Osteocyte (in vitro differentiated cells): ENCODE results near the genes TSC22D1, TPT1 and ZC3H13.

GRCh38 chr13:42574889-42575346 lies 966 bp downstream of the TNFSF11 start:
- PRO-cap, result no peak

- PRO-cap, result no peak
Observed at GRCh38 chr13:42708185-42708741, 73.1 kb upstream of the FAM216B start.

GRCh38 chr13:42720397-42721033 lies 60.9 kb upstream of the FAM216B start:
- PRO-cap, result no peak

- PRO-cap, result no peak
Observed at GRCh38 chr13:44103609-44104330, 57.3 kb downstream of the SMIM2 start.

DNA sequence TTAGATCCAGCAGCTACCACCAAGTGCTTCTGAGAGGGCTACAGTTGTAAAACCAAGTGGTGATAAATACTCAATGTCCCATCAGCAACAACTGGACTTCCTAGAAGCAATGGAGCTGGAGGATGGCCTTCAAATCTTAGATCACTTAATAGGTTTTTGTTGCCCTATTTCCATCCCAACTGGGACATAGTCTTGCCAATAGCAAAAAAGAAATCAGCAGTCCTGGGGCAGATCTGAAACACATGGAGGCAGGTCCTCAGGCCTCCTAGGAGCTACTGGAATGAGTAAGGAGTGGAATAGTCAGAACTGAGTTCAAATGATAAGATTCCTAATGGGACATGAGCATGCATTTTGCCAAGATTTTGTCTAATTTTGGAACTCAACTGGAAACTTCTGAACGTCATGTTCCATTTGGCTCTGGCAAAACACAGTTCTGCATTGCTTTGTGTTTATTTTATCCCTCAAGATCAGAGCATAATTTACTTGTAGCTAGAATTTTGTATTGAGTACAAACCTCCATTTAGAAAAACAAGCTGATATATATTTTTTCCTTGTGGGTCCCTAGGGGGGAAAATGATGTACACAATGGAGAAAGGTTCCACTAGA lies 63.3 kb upstream of the SMIM2 start:
- PRO-cap, result no peak

- PRO-cap, result no peak
Observed at GRCh38 chr13:44292430-44293094, 81.1 kb upstream of the SERP2 start.

- PRO-cap, result no peak
Observed at GRCh38 chr13:44301783-44302721, 71.6 kb upstream of the SERP2 start.

DNA sequence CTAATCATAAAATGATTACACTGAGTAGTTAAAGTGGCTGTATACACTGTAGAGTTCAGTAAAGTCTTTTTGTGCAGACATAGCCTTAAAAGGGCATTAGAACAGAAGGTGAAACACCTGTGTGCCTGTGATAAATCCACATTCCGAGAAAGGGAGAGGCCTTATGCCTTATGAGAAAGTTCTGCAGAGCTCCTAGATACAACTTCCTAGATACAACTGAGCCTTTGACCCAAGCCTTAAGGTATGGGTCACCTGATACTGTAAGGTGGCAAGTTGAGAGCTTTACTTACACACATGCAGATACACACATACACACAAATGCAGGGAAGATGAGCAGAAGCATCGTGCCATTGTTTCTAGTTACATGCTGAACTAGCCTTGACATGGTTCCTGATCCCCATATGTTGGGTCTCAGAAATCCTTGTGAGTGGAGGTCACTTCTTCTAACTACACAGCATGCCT lies 6.3 kb downstream of the SERP2 start:
- PRO-cap, result no peak

- PRO-cap, result no peak
Observed at GRCh38 chr13:44434334-44434912, 60.8 kb downstream of the SERP2 start.

DNA sequence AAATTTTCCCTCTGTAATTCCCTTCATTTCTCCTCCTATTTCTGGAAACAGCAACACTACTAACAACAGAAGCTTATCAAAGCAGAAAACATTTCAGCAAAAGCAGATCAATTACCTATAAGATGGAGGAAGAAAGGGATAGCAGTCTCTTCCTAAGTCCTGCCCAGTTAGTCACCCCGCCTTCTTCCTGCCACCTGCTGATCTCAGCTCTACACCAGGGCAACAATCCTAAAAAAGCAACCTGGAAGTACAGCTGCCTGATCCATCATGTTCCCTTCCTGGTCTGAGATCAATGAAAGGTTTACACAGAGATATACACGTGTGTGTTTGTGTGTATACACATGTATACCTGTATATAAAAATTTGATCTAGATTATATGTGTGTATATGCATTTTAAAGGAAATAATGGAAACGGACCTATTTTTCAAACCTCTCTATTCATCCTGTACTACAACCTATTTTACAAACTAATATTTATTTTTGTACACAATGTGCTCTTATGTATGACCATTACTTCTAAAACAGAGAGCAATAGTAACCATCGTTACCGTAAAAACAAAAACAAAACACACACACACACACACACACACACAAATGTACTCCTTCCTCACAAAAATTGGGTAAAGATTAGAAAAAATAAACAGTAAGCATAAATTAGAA lies 59.2 kb downstream of the TSC22D1 start:
- PRO-cap, result no peak

GRCh38 chr13:44562751-44563455 lies 13.2 kb downstream of the TSC22D1 start:
- PRO-cap, result no peak

GRCh38 chr13:44576300-44576878 lies at the start of gene TSC22D1:
Gene TSC22D1 (minus strand): TSS chr13:44576330.
- PRO-cap, result no peak

DNA sequence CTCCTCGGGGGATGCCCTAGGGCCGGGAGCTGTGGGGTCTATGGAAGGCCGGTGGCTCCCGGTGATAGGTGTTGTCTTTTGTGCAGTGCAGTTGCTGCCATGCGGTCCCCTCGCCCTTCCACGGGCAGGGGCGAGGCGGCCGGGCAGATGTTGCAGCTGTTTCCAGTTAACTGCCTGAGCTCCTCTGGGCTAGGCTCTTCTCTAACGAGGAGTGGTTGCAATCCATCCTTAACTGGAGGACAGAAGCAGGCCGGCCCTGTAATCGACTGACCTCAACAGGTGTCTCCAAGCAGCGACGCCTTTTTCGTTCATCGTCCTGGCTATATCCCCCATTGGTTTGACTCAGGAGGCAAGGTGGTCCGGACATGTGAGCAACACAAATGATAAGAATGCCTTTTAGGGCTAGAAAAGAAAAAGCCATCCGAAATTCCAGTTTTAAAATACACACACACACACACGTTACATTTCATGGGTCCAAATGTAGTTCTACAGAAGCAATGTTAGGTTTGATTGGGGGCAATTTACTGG lies 1.9 kb upstream of the TSC22D1 start:
- PRO-cap, result no peak

GRCh38 chr13:44751959-44752612 lies 176.0 kb upstream of the TSC22D1 start:
- PRO-cap, result no peak

DNA sequence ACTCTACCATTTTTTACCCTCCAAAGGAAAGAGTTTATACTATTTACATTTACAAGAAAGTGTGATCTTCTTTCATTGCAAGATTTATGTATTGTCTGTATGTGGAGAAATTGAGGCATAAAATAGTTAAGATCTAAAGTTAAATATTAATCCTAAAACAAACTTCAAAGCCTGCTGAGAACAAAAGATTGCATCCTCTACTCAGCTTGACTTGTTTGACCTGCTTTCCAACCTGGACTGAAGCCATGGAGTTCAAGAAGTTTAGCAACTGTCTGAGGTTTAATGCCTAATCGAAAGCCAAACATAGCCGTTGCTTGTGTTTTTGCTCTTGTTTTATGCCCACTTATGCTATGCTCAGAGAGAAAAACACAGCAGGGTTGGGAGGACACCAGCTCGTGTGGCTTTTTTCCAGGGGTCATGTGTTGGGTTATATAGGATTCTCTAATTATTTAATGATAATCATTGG lies 135.7 kb downstream of the NUFIP1 start:
- PRO-cap, result no peak

DNA sequence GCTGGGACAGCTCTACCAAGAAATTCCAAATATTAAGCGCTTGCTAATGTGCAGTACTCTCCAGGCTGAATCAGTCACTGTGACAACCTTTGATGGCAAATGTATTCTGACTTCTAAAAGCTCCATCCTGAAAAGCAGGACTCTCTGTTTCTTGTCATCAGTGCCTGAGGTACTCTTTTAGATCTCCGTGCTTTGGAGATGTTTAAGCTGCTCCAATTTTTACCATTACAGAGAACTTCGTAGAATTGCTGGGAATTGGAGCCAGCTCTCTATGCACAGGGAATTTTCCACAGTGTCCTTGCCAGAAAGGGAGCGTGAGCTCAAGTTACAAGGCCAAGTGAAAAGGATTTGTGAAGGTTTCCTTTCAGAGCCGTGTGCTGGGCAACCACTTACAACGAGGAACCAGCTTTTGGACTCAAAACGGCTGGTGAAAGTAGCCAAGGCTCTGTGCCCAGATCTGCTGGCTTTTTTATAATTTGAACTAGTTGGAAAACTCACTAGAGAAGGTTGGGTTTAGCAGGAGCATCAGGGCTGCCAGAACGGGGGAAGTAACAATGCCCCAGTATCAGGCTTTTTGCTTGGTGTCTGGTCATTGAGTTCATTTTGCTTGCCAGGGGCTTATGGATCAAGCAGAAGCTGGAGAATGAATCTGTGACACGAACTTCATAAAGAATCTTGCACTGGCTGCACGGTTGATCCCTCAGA lies 82.5 kb downstream of the NUFIP1 start:
- PRO-cap, result no peak

GRCh38 chr13:45337903-45338498 lies 3.0 kb downstream of the TPT1 start:
- PRO-cap, result no peak

GRCh38 chr13:45341049-45342095 lies at the start of gene TPT1:
Gene TPT1 (minus strand): TSS chr13:45341183.
- PRO-cap, result bidirectional peak, plus-strand start at chr13:45341513, minus-strand start at chr13:45341183; unidirectional peak, plus-strand start at chr13:45341609; bidirectional peak, plus-strand start at chr13:45341926, minus-strand start at chr13:45341825

DNA sequence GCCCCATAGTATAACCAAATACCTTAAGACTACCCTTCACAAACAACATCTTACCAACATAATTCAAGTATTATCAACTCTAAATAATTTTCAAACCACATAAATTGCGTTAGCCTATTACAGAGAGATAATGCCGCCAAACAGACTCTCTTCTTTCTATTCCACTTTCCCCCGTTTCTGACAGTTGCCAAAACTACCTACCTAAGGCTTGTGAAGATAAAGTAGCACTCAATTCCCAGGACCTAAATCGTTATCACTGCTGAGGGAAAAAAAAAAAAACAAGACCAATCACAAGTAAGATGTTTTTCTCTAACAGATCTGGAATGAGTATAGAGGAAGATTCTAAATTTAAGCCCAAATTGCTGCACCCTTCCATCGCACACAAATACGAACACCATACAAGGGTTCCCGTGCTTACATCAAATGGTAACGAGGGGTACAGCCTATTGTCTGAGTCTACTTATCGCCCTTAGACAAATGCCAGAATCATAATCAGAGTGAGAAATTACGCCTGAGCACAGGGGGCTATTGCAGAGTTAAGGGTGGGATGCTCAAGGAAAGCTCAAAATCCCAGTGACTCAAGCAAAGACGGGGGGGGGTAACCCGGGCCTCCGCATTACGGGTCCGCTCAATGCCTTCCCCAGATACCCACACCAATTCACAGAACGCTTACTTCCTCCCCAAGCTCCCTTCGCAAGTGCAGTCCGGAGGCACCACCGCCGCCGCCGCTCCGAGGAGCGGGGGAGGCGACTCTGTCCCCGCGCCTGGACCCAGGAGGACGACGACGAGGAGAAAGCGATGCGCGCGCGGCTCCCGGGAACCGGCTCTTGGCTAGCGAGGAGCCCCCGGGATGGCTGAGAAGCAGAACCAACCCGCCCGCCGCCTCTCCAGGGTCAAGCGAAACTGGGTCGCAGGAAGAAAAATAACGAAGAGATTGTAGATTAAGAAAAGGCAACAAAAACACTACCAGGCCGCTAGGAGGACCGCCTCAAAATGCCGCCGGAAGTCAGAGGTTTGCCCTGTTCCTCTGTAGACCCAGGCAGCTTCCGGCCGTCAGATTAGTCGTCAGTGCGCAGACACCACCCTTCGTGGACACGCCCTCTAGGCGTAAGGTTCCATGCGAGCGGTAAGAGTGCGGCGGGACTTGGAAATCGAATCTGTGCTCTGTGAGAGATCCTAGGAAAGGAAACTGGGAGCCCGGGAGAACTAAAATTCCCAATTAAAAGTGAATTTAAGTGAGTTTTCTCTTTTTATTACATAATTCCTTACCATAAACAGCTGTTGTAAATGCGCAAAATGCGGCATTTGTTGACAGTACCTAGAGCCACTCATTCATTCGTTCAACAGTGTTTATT lies at the start of gene ZC3H13:
TSS of gene ZC3H13 (minus strand) at position 1,016 of the 1,355 bp plus-strand sequence.
- PRO-cap, result bidirectional peak, plus-strand start at position 763 of the sequence, minus-strand start at position 766 of the sequence; bidirectional peak, plus-strand start at position 1,129 of the sequence, minus-strand start at position 1,016 of the sequence

DNA sequence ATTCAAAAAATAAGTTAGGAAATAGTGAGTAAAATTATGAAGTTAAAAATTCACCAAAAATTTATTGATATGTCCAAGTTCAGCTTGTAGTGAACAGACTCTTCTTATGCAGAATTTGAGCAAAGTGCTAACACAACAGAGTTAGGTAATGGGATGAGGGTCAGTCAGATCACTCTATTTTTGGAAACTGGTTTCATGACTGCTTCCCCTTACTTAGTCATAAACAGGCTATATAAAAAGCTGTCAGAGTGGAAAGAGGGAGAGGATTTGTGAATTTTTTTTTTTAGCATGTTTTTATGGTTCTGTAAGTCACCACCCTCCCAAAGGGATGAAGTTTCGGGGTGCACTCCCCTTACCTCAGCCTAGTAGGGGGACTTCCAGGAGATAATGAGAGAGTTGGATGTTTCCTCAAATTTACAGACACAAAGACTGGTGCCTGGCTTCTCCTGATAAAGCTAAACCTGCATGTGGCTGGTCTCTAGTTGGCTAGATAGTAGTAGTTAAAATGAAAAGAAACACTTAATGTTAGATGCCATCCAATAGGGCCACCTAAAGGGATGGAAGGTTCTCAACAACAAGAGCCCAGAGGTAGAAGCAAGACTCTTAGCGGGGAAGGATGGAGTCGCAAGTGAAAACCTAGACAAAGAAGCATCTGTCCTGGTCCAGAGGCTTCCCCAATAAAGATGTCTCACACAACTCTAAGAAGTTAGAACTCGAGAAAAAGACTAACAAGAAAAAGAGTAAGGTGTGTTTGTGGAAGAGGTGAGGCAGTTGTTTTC lies 4.4 kb downstream of the CPB2 start:
- PRO-cap, result no peak